Fallopian tube (tissue), 1 donor: ENCODE measurements around a stretch of chr2.

DNA sequence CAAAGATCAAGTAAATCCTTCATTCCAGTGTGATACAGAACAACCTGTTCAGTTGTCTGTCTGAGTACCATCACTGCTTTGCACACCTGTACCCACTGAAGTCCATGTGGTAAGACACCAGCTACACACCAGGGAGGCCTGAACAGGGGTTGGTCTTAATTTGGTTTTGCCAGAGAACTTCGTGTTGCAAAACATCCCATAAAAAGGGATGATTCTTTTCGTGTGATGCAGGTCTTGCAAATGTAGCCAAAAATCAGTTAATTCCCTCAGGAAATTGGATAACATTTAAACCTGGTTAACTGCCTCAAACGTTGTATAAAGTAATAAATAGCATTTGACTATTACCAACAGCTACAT lies 73.7 kb upstream of the SLC1A4 start:
- PRO-cap = no peak

GRCh38 chr2:65021274-65022000 lies 32.2 kb downstream of the SLC1A4 start:
- PRO-cap = no peak

DNA sequence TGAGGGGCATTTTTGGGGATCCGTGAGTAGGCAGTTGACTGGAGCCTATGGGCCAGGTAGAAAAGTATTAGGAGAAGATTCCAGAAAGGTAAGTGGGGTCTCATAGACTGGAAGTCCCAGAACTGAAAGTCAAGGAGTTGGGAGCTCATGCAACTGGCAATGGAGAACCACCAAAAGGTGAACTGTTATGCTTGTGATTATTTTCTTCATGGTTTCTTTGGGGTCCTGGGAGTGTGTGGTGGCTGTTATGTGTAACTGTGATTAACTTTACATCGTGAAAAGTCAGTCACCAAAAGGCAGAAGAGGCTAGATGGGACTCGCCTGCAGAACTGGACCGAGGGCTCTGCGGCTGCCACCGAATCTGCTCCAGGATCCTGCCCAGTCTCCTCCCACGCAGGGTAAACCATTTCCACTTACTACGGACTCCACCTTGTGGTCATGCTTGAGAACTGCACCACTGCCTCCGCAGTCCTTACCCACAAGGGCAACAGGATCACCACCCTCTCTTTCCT lies 15.7 kb upstream of the CEP68 start:
- PRO-cap = unidirectional peak, minus-strand start at position 345 of the sequence

DNA sequence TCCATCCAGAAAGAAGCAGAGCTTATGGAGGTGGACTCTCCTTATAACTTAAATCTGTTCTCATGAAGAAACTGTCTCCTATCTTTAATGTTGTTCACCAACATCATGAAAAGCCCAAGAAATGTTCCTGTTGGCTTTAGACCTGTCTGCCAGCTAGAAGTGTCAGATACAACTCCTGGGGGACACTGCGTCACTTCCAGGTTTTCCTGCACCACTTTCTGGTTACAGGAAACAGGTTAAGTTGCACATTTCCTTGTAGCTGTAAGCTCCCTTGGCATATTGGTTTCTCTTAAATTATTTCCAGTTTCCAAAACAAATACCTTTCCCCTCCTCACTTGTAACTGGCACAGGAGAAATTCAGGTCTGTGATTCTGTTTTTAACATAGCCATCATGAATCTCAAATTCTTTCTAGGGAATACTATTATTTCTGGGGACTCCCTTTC lies 2.9 kb downstream of the CEP68 start:
- PRO-cap = no peak

DNA sequence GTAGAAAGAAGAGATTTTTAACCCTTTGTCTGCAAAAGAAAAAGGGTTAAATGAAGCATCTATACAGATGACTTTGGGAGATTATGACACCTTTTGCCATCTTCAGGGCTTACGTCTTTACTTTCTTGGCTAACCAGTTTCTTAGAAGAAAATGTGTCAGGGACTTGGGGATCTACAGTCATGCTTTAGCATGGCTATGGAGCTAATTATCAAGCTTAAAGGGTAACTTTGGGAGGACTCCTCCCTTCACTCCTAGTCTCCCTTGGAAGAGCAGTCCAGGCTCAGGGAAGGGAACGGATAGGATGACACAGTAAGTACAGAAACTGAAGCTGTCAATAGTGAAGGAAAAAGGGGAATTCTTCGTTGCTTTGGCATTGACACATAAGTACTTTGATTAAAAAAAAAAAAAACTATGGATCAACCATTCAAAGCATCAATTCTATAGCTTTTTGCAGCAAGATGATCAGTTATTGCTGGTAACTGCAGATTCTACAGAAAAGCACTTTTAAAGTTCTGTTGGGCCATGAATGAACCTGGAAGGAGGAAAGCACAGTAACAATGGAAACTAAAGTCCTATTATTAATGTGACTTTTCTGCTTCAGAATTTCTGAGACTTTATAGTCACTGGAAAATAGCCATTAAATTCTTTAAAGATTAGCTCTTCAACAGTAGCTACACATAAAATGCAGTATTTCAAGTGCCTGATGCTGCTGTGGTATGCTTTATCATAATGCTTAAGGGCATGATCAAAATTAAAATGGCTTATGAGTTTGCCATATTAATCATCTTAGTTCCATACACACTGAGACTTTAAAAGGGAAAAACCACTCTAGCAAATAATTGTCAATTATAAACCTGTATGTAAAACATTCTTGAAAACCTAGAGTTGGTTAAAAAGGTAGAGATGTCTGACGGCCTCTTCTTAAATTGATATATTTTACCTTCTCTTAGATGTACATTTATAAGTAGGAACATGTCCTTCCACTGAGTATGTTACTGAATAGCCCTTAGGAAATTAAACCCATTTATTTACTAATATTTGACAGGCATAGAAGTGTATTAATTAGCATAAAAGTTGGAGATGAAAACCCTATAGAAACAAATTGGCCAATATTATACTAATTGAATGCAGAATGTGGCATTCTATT lies 28.3 kb downstream of the CEP68 start:
- PRO-cap = no peak

DNA sequence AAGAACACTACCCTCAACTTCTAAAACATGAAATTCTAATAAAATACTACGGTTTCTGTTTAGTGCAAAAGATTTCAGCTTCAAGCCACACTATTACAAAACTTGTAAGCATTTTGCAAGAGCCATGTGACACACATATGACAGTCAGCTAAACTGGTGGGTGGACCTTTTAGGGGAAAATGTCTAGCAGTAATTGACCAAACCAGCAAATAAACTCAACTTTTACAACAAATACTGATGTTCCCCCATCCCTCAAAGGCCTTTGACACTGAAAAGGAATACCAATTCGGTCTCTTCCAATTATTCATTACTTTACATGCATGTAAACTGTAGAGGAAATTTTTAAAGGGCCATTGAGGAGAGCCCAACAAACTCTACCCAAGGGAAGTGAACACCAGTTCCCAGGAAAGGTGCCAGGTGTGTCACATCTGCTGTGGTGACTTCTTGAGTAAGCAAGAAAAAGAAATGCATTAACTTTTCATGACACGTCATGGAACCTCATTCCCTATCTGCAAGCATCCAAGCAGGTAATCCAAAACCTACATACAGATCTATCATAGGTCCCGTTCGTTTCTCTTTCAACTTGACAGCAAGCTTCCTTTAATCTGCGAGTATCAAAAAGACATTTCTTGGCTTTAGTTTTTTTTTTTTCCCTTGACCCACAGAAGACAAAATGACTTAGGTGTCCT lies 1.3 kb downstream of the RAB1A start:
- PRO-cap = no peak

DNA sequence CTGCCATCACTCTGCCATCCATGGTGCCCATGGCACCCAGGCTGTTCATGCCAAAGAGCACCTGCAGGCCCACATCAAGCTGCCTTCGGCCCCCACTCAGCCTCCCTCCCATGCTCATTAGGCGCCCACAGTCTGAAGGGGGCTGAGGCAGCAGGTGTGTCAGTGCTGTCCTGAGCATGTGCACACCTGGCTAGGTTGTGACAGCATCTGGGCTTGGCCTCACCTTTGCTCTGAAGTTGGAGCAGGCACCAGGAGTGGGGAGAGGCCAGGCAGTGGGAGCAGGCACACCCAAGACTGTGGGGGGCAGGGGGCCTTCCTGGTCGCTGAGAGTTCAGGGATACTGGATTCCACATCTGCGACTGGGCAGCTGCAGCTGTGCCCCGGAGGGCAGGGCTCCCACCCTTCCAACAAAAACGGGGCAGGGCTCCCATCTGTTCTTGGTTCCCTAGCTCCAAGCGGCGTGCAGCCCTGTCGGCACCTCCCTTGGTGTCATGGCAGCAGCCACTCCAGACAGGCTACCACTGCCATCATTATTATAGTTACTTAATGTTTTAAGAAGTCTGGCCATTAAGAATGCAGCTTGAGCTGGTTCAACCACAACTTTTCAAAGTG lies 47.8 kb upstream of the RAB1A start:
- PRO-cap = no peak

DNA sequence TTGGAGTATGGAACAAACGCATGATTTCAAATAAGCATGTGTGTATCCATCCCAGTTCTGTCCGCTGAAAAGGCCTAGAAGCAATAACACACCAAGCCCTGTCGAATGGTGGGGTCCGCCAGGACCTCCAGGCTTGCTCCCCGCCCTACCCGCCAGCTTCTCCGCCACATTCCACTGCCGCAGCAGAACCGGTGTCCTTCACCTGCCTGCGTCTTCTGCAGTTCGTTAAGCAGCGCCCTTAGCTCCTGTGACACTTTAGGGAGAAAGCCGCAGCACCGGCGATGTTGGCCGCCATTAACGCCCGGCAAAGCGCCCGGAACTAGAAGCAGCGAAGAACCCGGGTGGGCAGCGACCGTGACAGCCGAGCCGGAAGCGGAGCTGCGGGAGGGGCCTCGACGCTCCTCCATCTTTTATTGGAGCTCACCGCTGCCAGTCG lies 334 bp upstream of the ACTR2 start:
- PRO-cap = bidirectional peak, plus-strand start outside the sequence, minus-strand start at position 321 of the sequence

GRCh38 chr2:65361714-65362273 lies 70.6 kb downstream of the SPRED2 start:
- PRO-cap = no peak

DNA sequence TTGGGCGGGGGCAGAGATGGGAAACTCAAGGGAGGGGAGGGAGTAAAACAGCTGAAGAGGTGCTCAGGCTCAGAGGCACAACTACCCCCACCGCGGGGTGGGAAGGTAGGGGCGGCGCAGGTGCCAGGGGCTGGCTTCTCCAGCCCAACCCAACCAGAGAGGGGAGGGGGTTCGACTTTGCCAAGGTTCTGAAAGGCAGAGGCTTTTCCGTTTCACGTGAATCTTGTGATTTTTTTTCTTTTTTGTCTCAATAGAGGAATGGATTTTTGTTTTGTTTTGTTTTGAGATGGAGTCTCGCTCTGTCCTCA lies 456 bp upstream of the SPRED2 start:
- PRO-cap = no peak

DNA sequence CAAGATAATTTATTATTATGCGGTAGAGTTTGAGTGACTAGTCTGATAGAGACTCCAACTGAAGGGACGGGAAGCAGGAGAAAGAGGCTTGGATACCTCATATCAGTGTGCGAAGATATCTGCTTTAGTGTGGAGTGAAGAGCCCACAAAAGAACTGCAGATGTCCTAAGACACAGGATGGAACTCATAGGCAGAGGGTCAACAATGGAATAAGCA lies 427.9 kb upstream of the MEIS1 start:
- PRO-cap = no peak

GRCh38 chr2:66390946-66391327 lies 44.0 kb upstream of the MEIS1 start:
- PRO-cap = no peak

DNA sequence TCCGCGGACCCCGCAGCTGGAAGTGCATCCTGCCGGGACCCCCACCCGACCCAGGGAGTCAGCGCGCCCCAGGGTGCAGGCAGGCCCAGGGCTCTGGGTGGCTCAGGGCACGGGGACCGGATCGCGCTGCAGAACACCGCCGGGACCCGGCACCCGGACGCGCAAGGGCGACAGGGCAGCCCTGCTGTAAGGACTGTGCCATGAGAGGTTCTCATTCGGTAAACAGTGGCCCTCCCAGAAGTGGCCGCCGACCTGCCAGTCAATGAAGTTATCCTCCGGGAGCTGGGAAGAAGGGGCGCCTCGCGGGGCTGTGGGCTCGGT lies 8.2 kb upstream of the MEIS1 start:
- PRO-cap = no peak

DNA sequence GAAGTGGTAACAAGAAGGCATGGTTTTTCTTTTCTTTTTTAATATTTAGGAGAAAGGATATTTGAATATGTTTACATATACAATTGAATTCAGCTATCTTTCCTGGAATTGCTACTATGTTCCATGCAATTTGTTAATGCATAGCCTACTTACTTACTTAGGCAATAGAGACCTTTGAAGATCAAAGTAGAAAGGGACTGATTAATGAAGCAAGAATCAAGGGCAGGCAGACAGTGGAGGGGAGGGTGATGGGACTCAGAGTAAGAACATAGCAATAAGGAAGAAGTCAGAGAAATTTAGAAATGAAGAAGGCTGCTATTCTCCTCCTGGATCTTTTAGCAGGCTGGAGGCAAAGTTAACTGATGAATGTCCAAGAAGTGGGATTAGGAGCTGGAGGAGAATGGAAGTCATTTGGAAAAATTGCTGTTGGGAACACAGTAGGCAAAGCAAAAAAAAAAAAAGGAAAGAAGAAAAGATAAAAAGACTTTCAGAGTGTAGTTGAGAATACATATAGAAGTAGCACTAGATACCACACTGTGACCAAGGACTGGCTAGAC lies 94.9 kb downstream of the MEIS1 start:
- PRO-cap = no peak

- PRO-cap = no peak
Measured at GRCh38 chr2:66805133-66805512, 370.2 kb downstream of the MEIS1 start.

GRCh38 chr2:67234299-67234829 lies 162.8 kb upstream of the ETAA1 start:
- PRO-cap = unidirectional peak, minus-strand start at chr2:67234555

GRCh38 chr2:67260476-67261446 lies 136.4 kb upstream of the ETAA1 start:
- PRO-cap = no peak

GRCh38 chr2:67650624-67651268 lies 253.6 kb downstream of the ETAA1 start:
- PRO-cap = bidirectional peak, plus-strand start at chr2:67651122, minus-strand start at chr2:67650909

DNA sequence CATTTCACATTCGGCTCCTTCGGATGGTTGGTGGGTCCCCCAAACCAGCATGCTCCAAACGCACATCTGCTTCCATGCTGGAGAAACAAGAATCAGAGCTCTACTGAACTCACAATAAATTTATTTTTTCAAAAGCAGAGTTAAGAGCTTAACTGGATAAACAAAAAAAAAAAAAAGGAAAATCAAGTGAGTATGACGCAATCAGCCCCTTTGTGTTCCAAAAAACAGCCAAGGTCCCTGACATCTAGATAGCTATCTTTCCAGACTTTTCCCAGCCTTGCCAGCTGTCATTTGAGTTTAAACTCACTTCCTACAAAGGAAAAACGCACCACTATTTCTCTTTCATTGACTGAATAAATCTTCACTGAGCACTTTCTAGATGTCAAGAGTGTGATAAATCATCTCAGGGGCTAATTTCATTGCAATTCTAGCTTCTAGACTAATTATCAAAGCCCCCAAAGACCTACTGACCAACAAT lies 290.0 kb downstream of the C1D start:
- PRO-cap = no peak

GRCh38 chr2:68204697-68205816 lies 47.3 kb downstream of the PPP3R1 start:
- PRO-cap = no peak